Cardiac fibroblast (primary cell): Measurements from ENCODE around the genes ZNF473, SMIM47 and KLK3.

GRCh38 chr19:49555916-49556212 is 24.5 kb downstream of the NOSIP start:
- RRBS, result no CpG with 5 or more reads among the region's 16 CpGs

- RRBS, result no CpG with 5 or more reads among the region's 14 CpGs
These were observed 438 bp downstream of the NOSIP start for GRCh38 chr19:49579849-49580386.

- RRBS, result no CpG with 5 or more reads among the region's 12 CpGs
These were observed 2.6 kb downstream of the SCAF1 start for GRCh38 chr19:49644468-49645141.

- RRBS, result no CpG with 5 or more reads among the region's 20 CpGs
These were observed 17.6 kb downstream of the PNKP start for GRCh38 chr19:49849653-49850391.

GRCh38 chr19:49850392-49851374 is 16.7 kb downstream of the PNKP start:
- RRBS, result 1% methylated on average over 31 of the region's 109 CpGs

DNA sequence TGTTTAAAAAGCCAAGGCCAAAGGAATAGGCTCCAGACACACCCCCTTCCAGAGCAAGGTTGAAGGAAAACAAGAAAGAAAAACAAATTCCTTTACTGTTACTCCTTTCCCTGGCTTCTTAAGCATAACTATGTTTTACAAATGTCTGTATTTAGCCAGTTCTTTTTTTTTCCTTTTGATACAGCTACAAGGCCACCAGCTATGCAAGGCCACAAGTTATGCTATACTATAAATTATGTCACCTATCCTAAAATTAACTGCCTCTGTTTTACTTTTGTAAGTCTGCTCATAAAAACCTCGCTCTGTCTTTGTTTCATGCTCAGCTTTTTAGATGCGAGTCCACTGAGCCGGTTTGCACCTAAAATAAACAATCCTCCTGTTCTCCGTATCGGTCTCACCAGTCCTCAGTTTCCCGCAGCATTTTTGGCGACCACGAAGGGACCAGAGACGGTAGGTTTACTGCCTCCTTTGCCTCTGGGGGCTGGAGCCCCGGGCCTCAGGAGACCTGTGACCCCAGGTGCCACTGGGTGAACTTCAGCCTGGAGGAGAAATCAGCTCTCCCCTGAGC is 8.3 kb downstream of the SIGLEC11 start:
- RRBS, result 67% methylated on average over 1 of the region's 10 CpGs

- RRBS, result no CpG with 5 or more reads among the region's 49 CpGs
These were observed at the start of gene ZNF473 for GRCh38 chr19:50025614-50026445. TSS of gene ZNF473 (plus strand) at chr19:50026005.

DNA sequence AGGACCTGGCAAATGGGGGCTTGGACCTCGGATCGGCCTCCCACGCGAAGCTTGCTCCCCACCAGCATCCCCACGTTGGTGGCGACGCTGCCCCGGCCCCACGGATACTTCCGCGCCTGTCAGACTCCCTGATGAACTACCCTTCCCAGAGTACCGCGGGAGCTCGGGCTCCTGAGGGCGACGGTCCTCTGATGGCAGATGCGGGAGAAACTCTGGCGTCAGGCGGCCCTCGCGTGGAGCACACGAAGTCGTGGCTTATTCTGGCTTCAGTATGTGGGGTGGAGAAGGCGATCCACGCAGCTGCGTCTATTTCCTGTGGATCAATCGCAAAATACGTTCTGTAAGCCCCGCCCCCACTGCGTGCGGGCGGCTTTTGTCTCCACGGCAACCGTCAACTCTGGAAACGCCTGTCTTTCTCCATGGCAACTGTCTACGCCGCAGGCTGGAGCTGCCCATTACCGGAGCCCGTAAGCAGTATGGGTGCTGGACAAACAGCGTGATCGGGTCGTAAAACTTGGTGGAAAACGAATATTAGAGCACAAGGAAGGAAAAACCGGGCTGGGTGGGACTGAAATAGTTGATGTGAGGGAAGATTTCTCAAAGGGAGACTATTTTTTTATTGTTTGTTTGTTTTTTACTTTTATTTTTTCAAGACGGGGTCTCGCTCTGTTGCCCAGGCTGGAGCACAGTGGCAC is 25.1 kb downstream of the ZNF473 start:
- RRBS, result 3% methylated on average over 2 of the region's 46 CpGs

GRCh38 chr19:50147308-50148637 is 15.3 kb downstream of the IZUMO2 start:
- RRBS, result 2% methylated on average over 19 of the region's 56 CpGs

GRCh38 chr19:50168697-50169321 is 5.7 kb upstream of the IZUMO2 start:
- RRBS, result no CpG with 5 or more reads among the region's 14 CpGs

DNA sequence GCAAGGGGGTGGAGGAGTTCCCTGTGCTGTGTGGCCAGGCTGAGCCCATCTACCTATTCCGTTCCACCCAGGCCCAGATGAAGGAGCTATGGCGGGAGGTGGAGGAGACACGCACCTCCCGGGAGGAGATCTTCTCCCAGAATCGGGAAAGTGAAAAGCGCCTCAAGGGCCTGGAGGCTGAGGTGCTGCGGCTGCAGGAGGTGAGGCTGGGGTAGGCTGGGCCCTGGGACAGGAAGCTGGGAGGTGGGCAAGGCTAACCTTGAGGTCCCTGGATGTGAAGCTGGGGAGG is 37.0 kb downstream of the KCNC3 start:
- RRBS, result no CpG with 5 or more reads among the region's 7 CpGs

- RRBS, result no CpG with 5 or more reads among the region's 10 CpGs
These were observed 2.6 kb downstream of the NAPSA start for GRCh38 chr19:50362697-50363414.

GRCh38 chr19:50417577-50418116 is 1.1 kb upstream of the SPIB start:
- RRBS, result no CpG with 5 or more reads among the region's 23 CpGs

DNA sequence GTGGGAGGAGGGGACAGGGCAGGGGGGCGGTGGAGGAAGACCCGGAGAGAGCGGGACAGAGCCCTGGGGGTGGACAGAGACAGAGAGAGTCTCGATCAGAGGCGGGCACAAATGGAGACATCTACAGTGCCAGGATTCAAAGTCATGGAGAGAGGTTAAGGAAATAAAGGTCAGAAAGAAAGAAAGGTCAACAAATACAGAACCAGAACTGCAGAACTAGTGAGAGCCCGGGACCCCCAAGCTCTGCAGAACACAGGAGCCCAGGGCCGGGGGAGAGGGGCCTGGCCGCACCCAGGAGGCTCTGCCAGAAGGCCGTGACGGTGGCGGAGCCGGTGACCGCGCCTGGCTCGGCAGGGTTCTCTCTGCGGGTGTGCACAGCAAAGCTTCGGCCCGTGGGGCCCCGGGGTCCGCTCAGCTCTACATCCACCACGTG is 870 bp upstream of the JOSD2 start:
- RRBS, result 76% methylated on average over 13 of the region's 21 CpGs

GRCh38 chr19:50550026-50550920 is 18.0 kb downstream of the LRRC4B start:
- RRBS, result 80% methylated on average over 1 of the region's 20 CpGs

DNA sequence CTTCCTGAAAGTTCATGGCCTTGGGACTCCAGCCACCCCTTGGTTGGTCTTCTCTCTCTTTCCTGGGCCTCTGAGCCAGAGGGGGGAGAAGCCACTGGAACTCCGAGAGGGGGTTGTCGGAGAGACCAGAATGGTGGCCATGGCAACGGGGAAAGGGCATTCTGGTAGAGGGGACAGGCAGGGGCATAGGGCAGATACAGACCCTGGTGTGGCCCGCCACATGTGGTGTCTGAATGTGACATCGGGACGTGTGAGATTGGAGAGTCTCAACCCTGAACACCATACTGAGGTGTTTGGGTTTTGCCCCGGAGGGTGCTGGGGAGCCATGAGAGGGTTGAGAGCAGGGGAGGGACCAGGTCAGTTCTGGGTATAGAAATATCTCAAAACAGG is at the start of gene SMIM47:
SMIM47 (minus strand) TSS at position 72 of the 390 bp plus-strand sequence.
- RRBS, result no CpG with 5 or more reads among the region's 7 CpGs

DNA sequence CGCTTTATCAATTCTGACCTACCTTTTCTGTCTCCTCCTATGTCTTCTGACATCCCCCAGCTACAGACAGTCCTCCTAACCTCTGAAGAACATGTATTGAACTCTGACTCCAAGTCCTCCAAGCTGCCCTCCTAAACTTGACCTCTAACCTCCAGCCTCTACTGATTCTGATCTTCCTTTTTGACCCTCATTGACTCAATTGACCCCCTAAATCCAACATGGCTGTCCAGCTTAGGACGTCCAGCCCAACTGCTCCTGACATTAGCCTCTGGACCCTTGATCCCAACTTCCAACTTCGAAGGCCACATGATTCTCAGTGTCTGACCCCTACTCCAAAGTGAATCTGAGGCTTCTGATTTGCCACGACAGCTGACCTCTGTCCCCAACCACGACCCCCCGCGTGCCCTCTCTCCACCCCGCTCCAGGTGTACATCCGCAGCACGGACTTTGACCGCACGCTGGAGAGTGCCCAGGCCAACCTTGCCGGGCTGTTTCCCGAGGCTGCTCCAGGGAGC is 1.1 kb downstream of the ACP4 start:
- RRBS, result 86% methylated on average over 2 of the region's 14 CpGs

DNA sequence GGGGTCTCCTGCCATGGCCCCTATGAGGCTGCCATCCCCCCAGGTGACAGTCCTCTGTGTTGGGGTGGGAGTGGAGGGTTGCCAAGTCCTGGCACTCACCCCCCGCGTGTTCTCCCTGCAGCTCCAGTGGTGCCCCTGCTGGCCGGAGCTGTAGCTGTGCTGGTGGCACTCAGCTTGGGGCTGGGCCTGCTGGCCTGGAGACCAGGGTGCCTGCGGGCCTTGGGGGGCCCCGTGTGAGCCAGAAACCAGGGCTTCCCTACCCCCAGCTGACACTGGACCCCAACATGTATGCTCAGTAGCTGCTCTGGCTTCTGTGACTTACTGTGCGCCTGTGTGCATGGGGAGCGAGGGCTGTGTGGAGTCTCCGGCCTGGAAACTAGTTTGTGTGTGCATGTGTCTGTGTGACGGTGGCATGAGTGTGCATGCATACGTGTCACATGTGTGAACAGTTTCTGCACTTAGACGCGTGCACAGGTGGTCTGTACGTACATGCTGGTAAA is 4.8 kb downstream of the ACP4 start:
- RRBS, result no CpG with 5 or more reads among the region's 13 CpGs

DNA sequence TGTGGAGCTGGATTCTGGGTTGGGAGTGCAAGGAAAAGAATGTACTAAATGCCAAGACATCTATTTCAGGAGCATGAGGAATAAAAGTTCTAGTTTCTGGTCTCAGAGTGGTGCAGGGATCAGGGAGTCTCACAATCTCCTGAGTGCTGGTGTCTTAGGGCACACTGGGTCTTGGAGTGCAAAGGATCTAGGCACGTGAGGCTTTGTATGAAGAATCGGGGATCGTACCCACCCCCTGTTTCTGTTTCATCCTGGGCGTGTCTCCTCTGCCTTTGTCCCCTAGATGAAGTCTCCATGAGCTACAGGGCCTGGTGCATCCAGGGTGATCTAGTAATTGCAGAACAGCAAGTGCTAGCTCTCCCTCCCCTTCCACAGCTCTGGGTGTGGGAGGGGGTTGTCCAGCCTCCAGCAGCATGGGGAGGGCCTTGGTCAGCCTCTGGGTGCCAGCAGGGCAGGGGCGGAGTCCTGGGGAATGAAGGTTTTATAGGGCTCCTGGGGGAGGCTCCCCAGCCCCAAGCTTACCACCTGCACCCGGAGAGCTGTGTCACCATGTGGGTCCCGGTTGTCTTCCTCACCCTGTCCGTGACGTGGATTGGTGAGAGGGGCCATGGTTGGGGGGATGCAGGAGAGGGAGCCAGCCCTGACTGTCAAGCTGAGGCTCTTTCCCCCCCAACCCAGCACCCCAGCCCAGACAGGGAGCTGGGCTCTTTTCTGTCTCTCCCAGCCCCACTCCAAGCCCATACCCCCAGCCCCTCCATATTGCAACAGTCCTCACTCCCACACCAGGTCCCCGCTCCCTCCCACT is at the start of gene KLK3:
KLK3 (plus strand) TSS at position 509 of the 805 bp plus-strand sequence.
- RRBS, result no CpG with 5 or more reads among the region's 10 CpGs

GRCh38 chr19:50877207-50877892 is 4.1 kb downstream of the KLK2 start:
- RRBS, result no CpG with 5 or more reads among the region's 13 CpGs